Helper T cell (primary cell): ENCODE results near the genes DRICH1 and RGL4.

DNA sequence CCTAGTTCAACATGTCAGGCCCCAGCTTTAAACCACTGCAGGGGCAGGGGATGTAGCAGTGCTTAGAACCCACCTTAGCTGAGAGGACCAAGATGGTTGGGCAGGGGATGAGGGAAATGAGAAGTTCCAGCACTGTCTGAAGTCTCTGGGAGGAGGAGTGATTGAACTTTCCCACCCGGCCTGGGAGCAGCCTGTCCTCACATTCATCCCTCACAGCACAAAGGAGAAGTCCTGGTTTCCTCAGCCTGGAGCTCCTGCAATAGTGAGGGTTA, 28.5 kb upstream of the PRAME start:
- PRO-cap, 2 experiments, result no peak in any of the 2 experiments

DNA sequence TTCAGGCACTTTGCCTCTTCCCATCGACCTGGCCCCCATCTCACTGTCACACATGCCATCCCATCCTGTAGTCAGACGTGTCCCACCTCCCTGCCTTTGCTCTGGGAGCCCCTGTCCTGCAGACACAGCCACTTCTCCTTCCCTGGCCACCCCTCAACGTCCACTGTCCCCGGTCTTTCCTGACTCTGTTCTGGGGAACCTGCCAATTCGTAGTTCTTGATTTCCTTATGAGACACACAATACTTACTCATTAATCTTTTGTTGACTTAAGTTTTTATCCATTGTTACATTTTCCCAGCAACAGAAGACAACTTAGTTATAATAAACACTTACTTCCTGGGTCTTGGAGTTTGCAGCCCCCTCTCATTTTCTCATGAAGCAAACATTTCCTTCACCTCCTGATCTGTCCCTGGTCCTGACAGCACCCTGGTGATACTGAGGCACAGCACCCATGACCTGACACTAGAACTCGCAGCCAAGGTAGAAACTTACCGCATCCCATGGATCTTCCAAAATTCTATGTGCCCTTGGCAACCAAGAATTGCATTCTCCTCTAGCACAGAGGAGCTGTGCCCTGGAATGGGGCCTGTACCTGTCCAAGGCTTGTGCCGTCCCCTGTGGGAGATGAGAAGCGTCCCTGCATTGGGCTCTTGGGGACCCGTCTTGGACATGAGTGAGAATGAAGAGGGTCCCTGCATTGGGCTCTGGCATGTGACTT, 66.9 kb downstream of the GGTLC2 start:
- PRO-cap, 2 experiments, result no peak in any of the 2 experiments

GRCh38 chr22:22720717-22721412, 76.5 kb downstream of the GGTLC2 start:
- PRO-cap, 2 experiments, result no peak in any of the 2 experiments

- PRO-cap, 2 experiments, result no peak in any of the 2 experiments
These were observed 17.1 kb downstream of the IGLL5 start for GRCh38 chr22:22904639-22905176.

DNA sequence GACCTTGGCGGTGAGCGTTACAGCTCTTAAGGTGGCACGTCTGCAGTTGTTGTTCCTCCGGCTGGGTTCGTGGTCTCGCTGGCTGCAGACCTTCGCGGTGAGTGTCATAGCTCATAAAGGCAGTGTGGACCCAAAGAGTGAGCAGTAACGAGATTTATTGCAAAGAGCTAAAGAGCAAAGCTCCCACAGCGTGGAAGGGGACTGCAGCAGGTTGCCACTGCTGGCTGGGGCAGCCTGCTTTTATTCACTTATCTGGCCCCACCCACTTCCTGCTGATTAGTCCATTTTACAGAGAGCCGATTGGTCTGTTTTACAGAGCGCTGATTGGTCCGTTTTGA, 54.1 kb upstream of the GNAZ start:
- PRO-cap, 2 experiments, result no peak in any of the 2 experiments

GRCh38 chr22:23071253-23071861, 1.0 kb downstream of the GNAZ start:
- PRO-cap, 2 experiments, result no peak in any of the 2 experiments

DNA sequence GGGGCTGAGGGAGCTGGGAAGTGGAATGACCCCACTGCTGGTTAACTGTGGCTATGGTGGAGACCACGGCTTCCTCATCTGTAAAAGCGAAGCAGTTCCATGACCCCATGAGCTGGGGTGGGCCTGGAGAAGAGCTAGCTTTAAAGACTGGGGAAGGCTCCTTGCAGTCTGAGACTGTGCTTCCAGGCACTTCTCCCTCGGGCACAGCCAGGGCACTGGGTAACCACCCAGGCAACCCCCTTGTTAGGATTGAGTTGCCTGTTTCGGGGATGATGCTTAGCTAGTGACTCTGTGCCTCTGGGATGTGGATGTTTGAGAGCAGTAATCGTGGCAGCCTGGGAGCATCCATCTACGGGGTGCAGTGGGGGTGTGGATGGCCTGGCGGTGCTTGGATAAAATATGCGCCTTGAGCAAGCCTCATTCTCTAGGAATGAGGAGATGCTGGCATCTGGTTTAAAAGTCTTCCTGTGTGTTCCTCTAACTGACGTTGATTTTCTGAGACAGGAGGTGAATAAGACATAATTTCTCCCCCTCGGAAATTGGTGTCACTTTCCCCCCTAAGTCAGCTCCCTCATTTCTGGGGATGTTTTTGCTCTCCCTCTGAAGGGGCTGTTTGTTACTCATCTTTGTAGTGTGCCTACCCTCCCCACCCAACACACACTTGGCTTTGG, 1.8 kb downstream of the GNAZ start:
- PRO-cap, 2 experiments, result no peak in any of the 2 experiments

DNA sequence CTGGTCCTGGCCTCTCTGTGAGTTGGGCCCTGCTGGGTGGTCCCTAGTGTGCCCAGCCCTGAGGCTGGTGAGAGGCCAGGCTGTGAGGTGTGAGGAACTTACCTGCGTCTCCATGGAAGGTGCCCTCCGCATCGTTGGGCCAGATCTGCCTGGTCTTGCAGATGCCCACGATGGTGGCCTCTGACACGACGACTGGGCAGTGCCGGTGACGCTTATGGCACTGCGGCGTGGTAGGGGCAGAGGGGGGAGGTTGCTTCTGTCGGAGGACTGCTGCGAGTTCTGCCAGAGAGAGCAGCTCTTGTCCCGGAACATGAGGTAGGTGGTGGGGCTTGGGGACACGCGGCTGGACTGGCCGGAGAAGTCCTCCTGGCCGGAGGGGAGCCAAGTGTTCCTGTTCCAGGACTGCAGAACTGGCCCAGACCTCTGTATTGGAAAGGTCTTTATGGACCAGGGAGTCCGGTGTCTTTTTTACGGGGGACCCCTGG, 451 bp upstream of the BCR start:
- PRO-cap, 2 experiments, result no peak in any of the 2 experiments

- PRO-cap, 2 experiments, result no peak in any of the 2 experiments
These were observed 3.1 kb downstream of the BCR start for GRCh38 chr22:23183235-23183993.

DNA sequence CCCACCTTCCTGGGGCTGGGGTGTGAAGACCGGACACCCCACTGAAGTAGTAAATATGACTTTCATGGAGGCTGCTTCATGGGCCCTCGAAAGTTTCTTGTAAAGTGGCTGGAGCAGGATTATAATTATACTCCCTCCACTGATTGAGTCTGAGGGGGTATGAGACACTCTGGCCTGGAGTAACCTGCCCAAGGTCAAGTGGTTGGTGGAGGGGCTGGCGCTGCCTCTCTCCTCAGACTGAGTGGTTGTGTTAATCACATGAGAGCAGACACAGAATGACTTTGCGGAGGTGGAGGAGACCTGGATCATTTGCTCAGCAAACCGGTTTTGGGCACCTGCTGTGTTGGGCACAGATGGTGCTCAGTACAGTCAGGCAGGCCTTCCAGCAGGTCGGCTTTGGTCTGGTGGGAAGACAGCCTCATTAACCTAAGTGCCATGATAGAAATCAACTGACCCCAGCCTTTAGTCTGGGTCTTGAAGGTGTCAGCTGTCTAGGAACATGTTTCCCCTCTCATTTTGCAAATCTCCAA, 11.8 kb downstream of the BCR start:
- PRO-cap, 2 experiments, result no peak in any of the 2 experiments

DNA sequence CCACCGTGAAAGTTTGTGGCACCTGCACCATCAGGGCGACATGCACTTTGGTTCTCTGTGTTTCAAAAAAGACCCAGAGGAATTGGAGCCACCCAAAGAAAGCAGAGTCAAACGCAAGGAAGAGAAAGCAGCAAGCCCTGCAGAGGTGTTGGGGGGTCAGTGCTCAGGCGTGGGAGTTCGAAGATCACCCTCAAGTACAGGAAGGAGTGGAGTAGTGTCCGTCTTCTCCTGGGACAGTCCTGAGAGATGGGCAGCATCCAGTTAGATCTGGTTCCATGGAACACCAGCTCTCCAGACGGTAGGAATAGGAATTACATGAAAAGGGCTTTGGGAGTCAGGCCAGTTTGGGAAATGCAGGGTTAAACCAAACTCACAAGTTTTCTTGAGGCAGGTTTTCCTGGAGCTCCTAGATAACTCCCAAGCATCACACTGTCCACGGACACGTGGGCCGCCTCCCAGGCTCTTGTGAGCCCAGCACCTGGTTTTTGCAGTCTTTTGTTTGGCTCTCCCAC, 89.8 kb downstream of the BCR start:
- PRO-cap, 2 experiments, result no peak in any of the 2 experiments

GRCh38 chr22:23270811-23271794, 90.8 kb downstream of the BCR start:
- PRO-cap, 2 experiments, result no peak in any of the 2 experiments

DNA sequence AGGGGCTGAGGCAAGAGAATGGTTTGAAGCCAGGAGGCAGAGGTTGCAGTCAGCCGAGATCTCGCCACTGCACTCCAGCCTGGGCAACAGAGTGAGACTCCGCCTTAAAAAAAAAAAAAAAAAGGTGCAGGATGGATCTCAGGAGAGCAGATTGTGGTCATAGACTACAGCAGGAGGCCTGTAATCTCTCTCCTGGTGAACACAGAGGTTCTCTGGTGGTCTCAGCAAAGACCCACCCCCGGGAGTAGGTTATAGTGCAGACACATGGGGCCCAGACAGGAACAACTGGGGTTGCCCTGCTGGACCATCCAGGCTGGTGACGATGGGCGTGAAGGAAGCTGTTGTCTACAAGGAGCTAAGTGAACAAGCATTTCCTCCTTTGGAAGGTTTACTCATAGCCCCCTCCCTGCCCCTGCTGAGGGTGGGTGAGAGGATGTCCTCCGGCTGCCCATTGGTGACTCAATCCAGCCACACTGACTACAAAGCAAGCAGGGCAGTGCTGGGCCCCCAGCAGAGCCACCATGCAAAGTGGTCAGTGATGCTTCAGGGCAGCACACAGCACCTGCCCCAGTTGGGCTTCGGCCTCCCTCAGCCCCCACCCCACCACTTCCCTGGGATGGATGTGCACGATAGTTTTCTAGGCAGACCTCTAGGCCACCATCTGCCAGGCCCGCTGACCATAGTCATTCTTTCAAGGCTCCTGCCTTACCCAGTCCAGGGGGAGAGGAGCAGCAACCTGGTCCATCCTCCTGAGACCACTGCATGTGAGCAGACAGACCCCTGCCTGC, 124.9 kb downstream of the BCR start:
- PRO-cap, 2 experiments, result no peak in any of the 2 experiments

- PRO-cap, 2 experiments, result no peak in any of the 2 experiments
These were observed 196.4 kb downstream of the IGLL1 start for GRCh38 chr22:23383244-23384503.

DNA sequence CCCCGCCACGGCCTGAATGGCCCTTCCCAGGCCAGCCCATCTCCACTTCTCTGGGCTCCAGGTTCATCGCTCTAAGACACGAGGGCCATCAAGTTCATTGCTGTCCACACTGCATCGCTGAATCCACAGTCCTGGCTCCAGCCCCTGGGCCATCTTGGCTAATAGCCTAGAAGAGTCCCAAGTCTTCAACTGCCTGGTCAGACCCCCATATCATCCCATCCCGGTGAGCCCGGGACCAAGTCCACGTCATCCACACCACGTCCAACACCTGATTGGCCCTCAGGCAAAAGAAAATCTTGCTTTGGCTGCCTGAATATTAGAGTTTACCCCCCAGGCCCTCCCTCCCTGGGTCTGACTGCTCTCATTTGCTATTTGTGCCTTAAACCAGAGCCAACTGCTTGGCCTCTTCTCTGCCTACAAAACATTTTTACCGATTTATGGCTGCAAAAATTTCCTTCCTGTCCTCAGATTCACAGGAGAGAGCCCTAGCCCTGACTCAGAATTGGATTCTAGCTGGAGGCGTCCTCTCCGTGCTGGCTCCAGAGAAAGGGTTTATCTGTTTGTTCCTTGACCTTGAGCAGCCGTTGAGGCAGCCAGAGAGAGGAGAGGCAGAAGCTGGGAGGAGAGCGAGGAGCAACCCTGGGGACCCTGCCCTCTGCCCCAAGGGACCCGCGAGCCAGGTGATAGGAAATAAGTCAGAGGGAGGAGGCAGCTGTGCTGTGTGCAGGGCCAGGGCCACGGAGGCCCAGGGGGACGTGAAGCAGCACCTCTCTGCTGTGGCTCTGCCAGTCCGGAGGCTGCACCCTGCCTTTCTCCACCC, 75.8 kb downstream of the IGLL1 start:
- PRO-cap, 2 experiments, result no peak in any of the 2 experiments

GRCh38 chr22:23533719-23534247, 46.3 kb downstream of the IGLL1 start:
- PRO-cap, 2 experiments, result no peak in any of the 2 experiments

DNA sequence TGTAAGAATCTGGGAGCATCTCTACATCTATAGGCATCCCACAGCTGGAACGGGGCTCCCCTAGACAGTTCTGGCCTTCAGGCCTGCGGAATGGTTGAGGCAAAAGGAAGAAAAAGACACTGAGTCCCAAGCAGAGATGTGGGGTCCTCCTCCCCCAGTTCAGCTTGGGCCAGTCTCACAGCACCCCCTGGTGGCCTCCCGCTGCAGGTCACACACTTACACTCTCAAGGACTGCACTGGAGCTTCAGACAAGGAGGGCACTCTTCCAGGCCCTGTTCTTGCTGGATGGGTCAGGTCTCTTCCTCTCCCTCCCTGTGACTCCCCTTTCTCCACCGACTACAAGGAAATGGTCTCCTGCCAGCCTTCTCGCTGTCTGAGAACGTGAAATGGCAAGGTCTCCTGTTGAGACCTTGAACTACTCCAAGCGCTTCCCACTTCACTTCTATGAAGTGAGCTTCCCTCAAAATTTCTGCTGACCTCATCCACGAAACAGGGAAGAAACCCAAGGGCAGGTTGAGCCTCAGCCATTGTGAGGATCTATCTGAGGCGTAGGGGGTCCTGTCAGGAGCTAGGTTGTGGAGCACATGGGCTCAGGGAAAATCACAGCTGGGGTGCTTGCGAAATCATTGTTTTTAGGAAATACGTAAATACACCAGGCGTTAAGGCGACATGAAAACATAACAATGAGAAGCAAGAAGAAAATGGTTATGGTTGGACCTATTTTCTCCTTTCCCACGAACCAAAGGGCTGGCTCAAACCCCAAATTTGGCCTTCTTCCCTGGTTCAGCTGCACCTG, 11.2 kb upstream of the IGLL1 start:
- PRO-cap, 2 experiments, result no peak in any of the 2 experiments

DNA sequence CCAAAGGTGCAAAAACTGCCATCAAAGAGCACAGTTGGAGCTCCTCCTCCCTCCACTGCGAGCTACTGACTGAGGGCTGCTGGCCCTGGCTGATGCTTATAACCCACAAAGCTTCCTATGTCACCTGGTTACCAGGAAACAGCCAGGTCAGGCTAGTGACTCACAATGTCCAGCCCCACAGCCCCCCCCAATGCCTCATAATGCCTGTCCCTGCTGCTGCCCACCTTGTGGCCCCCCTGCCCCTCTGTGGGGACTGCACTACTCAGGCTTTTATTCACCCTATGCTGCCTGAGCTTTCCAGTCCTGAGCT, at the start of gene DRICH1:
Gene DRICH1, minus strand, starts transcription at position 71 of the 310 bp plus-strand sequence.
- PRO-cap, 2 experiments, result no peak in any of the 2 experiments

DNA sequence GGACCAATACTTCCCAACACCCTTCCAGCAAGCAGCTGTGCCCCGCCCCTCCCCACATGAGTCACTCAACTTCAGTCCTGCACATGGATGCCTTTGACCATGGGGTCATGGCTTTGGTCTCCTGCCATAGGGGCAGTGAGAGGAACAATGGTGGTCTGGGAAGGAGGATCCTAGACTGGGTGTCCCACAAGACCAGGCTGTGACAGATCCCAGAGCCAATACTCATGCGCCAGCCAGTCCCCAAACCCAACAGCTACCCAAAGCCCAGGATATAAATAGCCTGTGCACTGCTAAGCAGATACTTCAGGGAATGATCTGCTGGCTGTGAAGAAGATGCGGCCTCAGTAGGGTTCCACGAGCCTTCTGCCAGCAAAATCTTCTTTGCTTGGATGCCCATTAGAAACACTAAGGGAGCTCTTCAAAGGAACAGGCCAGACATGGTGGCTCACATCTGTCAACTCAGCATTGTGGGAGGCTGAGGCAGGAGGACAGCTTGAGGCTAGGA, 5.4 kb upstream of the RGL4 start:
- PRO-cap, 2 experiments, result no peak in any of the 2 experiments

- PRO-cap, 2 experiments, result no peak in any of the 2 experiments
These were observed at the start of gene RGL4 for GRCh38 chr22:23690624-23691202. TSS of gene RGL4 (plus strand) at chr22:23691013.